ENCODE data around the genes TRIM38 and H2AC4.

DNA sequence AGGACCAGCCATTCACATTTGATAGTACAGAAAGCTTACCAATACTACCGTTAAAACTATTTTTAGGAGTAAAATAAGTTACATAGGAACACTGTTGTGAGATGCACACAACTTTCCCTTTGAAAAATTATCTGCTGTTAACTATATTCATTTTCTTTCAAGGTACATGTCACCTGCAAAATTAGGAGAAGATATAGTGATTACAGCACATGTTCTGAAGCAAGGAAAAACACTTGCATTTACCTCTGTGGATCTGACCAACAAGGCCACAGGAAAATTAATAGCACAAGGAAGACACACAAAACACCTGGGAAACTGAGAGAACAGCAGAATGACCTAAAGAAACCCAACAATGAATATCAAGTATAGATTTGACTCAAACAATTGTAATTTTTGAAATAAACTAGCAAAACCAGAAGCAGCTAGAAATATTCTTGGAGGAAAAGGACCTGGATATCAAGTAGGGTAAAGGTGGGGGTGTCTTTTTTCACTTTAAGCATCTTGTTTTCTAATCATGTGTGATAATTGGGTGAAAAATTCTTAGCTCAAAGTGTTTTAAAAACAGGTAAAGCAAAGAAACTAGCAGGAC is 17.6 kb downstream of the C6orf62 start:
- PRO-cap = no peak
- RAMPAGE, long total RNA, 4 experiments = no peak in any of the 4 experiments

DNA sequence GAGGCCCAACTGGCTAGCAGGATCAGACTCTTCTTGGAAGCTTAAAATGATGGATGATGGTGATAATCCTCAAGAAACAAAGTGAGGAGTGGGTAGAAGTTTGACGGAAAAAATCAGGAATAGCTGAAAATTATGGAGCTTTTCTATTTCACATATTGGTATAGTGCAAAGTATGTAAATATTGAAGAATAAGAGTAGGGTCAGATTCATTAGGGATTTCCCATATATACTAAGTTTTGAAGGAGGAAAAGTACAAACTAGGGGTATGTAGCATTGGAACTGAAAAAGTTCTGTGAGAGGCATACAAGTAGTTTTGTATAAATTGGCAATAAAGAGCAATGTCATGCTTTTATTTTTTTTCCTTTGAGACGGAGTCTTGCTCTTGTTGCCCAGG is 11.6 kb downstream of the GMNN start:
- PRO-cap = no peak
- RAMPAGE, long total RNA, 4 experiments = no peak in any of the 4 experiments

- PRO-cap = no peak
- RAMPAGE, long total RNA, 4 experiments = no peak in any of the 4 experiments
Observed at GRCh38 chr6:24890960-24891521, 44.7 kb downstream of the RIPOR2 start.

DNA sequence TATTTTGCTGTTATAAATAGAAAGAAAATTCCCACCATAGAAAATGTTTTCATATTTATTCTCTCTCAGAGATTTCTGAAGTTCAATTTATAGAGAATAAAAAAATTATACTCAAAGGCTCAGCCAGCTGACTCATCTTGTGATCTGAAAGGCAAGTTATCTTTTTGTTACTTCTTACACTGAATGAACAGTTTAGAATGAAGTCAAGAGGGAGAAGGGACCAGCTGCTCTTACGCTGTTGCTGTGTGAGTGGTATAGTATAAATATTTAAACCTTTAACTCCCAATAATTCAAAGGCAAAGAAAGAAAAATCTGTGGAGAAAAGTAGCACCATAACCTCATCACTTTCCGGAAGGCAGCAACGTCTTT is 7.4 kb downstream of the RIPOR2 start:
- PRO-cap = no peak
- RAMPAGE, long total RNA, 4 experiments = no peak in any of the 4 experiments

- PRO-cap = no peak
- RAMPAGE, long total RNA, 4 experiments = no peak in any of the 4 experiments
Observed at GRCh38 chr6:24933613-24934483, 1.9 kb downstream of the RIPOR2 start.

GRCh38 chr6:25014962-25015714 is 79.4 kb upstream of the RIPOR2 start:
- PRO-cap = bidirectional peak, plus-strand start at chr6:25015422, minus-strand start at chr6:25015273
- RAMPAGE, long total RNA, 4 experiments = no peak in any of the 4 experiments

GRCh38 chr6:25027003-25027622 is 91.4 kb upstream of the RIPOR2 start:
- PRO-cap = no peak
- RAMPAGE, long total RNA, 4 experiments = no peak in any of the 4 experiments

- PRO-cap = no peak
- RAMPAGE, long total RNA, 4 experiments = no peak in any of the 4 experiments
Observed at GRCh38 chr6:25050068-25050981, 114.6 kb upstream of the RIPOR2 start.

- PRO-cap = unidirectional peak, minus-strand start at chr6:25122103
- RAMPAGE, long total RNA, 4 experiments = no peak in any of the 4 experiments
Observed at GRCh38 chr6:25121900-25122462, 157.2 kb upstream of the CARMIL1 start.

DNA sequence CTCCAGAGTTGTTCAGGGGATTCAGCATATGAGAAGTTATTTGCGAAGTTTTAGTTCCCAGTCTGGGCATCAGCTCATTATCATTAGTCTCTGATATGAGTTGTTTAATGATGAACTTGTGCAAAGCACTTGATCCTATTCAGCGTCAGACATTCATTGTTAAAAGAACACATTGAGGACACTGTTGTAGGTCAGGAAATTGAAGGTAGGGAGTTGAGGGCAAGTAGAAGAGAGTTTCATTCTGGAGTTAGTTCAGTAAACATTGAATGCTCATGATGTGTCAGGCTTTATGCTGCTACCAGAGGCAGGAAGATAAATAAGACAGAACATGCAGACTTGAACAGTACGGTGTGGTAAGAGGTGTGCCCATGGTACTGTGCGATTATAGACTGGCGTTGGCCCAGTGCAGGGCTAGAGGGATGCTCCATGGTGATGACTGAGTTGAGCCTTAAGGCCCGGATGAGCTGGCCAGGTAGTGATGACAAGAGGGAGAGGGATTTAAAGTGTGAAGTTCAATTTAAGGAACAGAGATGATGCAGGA is 50.7 kb downstream of the CARMIL1 start:
- PRO-cap = no peak
- RAMPAGE, long total RNA, 4 experiments = no peak in any of the 4 experiments

DNA sequence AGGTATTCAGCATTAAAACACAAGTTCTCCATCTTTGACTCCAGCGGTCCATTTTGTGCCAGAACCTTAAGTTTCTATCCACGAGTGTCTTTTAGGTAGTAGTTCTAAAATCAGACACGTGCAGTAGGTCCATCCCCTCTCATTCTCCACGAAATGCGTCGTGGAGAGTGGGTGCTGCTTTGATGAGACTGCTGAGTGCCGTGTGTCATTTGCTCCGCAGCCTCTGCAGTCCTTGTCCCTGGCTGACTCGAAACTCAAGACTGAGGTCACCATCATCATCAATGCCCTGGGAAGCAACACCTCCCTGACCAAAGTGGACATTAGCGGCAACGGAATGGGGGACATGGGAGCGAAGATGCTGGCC is 136.6 kb upstream of the SCGN start:
- PRO-cap = no peak
- RAMPAGE, long total RNA, 4 experiments = no peak in any of the 4 experiments

GRCh38 chr6:25600072-25600731 is 51.8 kb upstream of the SCGN start:
- PRO-cap = no peak
- RAMPAGE, long total RNA, 4 experiments = no peak in any of the 4 experiments

- PRO-cap = no peak
- RAMPAGE, long total RNA, 4 experiments = no peak in any of the 4 experiments
Observed at GRCh38 chr6:25661117-25661627, 9.2 kb downstream of the SCGN start.

- PRO-cap = no peak
- RAMPAGE, long total RNA, 4 experiments = no peak in any of the 4 experiments
Observed at GRCh38 chr6:25748499-25748729, 6.1 kb upstream of the SLC17A4 start.

GRCh38 chr6:25781881-25782445 is 27.4 kb downstream of the SLC17A4 start:
- PRO-cap = no peak
- RAMPAGE, long total RNA, 4 experiments = no peak in any of the 4 experiments

- PRO-cap = no peak
- RAMPAGE, long total RNA, 4 experiments = no peak in any of the 4 experiments
Observed at GRCh38 chr6:25903532-25903888, 27.0 kb downstream of the SLC17A2 start.

DNA sequence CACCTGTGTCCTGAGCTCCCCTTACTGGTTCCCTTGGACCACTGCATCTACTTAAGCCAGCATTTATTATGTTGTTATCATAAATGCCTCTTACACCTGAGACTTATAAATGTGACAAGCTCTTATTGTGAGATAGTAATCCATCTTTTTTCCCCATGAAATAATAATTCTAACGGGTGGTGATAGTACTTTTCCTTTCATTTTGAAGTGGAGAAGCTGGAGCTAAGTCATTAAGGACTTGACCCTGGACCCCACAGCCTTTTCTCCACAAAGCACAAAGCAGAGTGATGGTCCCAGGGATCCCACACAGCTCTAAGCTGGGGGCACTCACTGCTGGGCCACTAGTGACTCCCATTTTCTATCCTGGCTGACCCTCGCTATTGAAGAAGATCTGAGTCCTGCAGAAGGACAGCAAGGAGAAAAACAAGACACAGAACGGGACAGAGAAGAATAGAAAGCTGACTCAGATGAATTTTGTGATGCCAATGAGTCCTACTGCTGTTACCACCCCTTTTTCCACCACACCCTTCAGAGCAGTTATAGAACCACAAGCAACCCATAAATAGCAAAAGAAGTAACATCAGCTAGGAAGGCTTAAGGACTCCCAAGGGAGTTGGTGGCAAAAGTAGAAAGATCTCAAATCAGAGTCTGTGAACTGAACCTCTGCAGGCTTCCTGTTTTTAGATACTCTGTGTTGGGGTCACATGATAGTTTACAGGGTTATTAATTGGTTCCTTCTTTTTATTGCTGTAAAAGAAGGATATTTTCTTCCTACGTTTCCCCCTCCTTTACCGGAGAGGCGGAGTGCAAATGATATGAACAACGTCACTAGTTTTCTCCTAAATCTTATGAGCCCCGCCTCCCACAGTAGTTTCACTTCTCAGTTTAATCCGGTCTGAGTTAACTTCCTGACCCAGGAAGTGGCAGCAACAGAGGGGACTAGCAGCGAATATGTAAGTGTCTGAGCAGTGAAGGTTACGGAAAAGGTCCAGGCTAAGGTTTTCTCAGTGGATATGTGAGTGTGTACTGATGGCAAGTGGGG is at the start of gene TRIM38:
Gene TRIM38 (plus strand): TSS at position 900 of the 1,042 bp plus-strand sequence.
- PRO-cap = bidirectional peak, plus-strand start at position 568 of the sequence, minus-strand start at position 460 of the sequence; bidirectional peak, plus-strand start at position 900 of the sequence, minus-strand start at position 696 of the sequence
- RAMPAGE, long total RNA, 4 experiments = start-site peak on the plus strand in 2 of 4 experiments, centred at positions 922 to 923 of the sequence, 100 to 128 reads per replicate

DNA sequence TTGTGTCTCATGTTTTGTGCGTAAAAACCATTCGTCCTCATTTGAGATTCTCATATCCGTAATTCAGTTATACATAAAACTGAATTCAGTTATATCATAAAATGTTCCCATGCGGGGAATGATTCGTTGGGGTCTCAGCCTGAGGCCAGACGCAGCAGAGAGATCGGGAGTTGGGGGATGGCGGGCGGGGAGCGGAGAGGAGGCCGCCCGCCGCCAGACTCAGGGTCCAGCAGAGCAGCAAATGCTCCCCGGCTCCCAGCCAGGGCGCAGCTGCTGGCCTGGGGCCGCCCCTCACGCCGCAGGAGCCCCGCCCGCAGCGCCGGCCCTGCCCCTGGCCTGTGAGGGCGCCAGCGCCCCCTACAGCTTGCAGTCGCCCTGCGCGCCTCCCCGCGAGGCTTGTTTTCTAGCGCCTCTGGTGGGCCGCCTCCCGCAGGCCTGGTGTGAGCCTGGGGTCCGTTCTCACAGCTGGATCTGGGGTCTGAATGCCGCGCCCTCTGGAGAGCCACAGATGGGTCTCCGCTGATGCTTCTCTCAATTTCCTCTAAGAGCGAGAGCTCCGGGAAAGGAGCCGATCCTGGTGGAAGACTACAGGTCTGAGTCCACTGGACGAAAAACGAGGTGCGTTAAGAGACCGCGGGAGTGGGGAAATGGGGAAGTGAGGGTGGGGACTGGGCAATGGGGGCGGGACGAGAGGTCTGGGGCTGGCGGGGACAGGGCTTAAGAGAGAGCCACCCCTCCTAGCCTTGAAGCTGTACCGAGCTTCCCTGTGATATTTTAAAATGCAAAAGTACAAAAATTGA is 25.1 kb downstream of the H1-1 start:
- PRO-cap = bidirectional peak, plus-strand start at position 412 of the sequence, minus-strand start at position 236 of the sequence; bidirectional peak, plus-strand start at position 689 of the sequence, minus-strand start at position 641 of the sequence
- RAMPAGE, long total RNA, 4 experiments = start-site peak on the plus strand in 4 of 4 experiments, centred at positions 384 to 411 of the sequence, 28 to 98 reads per replicate

DNA sequence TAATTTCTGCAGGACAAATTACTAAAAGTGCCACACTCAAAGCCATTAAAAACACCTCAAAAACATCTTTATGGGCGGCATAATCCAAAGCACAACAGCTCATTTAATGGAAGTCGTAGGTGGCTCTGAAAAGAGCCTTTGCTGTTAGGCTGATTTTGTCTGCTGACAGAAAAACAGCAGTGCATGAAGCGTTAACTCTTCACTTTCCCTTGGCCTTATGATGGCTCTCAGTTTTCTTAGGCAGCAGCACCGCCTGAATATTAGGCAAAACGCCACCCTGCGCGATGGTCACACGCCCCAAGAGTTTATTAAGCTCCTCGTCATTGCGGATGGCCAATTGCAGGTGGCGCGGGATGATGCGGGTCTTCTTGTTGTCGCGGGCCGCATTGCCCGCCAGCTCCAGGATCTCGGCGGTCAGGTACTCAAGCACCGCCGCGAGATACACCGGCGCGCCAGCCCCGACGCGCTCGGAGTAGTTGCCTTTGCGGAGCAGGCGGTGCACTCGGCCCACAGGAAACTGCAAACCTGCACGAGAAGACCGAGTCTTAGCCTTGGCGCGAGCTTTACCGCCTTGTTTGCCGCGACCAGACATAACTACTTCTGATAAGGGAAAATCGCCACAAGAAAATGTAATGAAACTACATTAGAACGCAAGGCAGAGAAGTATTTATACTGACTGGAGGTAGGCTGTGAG is at the start of gene H2AC4:
Gene H2AC4 (minus strand): TSS at position 642 of the 694 bp plus-strand sequence.
- PRO-cap = bidirectional peak, plus-strand start at position 336 of the sequence, minus-strand start at position 127 of the sequence; bidirectional peak, plus-strand start at position 396 of the sequence, minus-strand start at position 478 of the sequence; bidirectional peak, plus-strand start outside the sequence, minus-strand start at position 640 of the sequence
- RAMPAGE, long total RNA, 4 experiments = no peak in any of the 4 experiments

DNA sequence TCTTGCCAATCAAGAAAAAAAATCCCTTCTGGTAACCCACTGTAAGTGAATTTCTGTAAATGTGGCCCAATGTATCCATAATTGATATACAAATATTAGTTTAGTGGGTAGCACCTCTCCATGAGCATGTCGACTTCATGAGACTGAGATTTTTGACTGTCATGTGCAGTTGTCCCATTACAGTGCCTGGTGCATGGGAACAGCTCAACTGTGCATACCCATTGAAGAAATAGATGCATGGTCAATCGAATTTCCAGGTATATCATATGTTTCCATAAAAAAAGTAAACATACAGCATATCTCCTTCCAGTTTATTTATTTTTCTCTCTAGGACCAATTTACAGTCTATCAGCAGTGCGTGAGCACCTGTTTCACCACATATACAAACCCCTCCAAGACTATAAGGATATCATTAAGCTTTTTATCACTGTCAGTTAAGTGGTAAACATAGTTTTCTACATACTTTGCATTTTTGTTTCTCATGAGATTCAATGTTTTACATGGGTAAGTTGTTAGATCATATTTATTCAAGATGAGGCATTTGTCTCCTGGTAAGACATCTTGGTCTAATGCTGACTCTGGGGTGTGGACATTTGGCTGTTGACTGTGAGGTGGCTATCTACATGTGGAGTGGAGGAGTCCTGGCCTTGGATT is 5.1 kb upstream of the H1-6 start:
- PRO-cap = no peak
- RAMPAGE, long total RNA, 4 experiments = no peak in any of the 4 experiments

Measured in gastroesophageal sphincter (tissue), 4 donors.